Measurements from ENCODE around the gene PPP2R5A.

DNA sequence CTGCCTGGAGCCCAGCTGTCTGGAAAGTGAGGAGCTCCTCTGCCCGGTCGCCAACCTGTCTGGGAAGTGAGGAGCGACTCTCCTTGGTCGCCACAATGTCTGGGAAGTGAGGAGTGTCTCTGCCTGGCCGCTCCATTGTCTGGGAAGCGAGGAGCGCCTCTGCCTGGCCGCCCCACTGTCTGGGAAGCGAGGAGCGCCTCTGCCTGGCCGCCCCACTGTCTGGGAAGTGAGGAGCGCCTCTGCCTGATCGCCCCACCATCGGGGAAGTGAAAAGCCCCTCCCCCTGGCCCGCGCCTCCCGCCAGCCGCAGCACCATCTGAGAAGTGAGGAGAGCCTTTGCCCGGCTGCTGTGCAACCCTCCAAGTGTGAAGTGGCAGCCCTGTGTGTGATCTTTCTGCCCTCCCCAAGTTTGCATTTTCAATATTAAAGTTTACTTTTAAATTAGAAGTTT is 95.1 kb upstream of the PPP2R5A start:
- RRBS, 2 experiments, result no CpG with 5 or more reads among the region's 19 CpGs

GRCh38 chr1:212261468-212261882 is 23.7 kb upstream of the PPP2R5A start:
- RRBS, 2 experiments, result no CpG with 5 or more reads among the region's 2 CpGs

DNA sequence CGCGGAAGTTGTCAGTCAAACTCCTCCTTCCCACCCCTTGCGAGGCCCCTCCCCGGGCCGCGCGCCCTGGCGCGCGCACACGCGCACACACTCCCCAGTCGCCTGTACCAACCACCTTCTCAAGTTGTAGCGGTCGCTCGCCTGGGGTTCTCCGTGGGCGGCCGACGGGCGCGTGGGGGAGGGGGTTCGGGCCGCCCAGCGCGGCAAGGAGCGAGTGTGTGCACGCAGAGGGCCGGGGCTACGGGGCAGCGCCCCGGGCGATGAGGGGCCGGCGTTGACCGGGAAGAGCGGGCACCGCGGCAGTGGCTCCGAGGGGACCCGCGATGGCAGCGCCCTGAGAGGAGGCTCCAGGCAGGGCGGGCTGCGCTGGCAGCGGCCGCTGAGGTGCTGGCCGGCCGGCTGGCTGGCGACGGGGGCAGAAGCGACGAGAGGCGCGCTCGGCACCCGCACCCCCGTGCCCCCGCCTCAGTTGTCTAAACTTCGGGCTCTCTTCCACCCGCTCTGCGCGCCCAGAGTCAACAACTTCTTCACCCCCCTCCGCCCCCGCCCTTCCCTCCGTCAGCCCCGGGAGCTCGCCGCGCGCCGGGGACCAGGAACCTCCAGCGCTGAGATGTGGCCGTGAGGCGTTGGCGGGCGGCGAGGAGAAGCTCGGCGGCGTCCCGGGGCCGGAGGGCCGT is at the start of gene PPP2R5A:
PPP2R5A (plus strand) TSS at position 97 of the 677 bp plus-strand sequence.
- RRBS, 2 experiments, result 1% methylated on average over 10 of the region's 84 CpGs

GRCh38 chr1:212295435-212296306 is 10.5 kb downstream of the PPP2R5A start:
- RRBS, 2 experiments, result no CpG with 5 or more reads among the region's 5 CpGs

GRCh38 chr1:212525458-212525856 is 83.1 kb upstream of the ATF3 start:
- RRBS, 2 experiments, result no CpG with 5 or more reads among the region's 6 CpGs

DNA sequence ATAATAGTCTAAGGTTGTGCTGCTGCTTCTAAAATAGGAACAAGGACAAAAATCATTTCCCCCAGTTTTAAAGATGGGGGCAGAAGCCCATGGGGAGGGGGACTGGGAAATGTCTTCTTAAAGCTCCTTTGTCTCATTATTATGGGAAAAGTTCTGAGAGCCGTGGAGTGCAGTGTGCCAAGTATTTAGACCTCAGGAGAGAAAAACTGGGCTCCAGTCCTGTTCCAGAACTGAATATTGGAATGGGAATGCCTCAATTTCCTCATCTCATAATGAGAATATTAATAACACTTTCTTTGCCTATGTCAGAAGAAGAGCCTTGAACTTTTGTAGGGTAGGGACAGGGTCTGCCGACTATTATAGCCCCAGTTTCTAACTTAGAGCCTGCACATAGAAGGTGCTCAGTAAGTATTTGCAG is 40.9 kb upstream of the ATF3 start:
- RRBS, 2 experiments, result no CpG with 5 or more reads among the region's 2 CpGs

DNA sequence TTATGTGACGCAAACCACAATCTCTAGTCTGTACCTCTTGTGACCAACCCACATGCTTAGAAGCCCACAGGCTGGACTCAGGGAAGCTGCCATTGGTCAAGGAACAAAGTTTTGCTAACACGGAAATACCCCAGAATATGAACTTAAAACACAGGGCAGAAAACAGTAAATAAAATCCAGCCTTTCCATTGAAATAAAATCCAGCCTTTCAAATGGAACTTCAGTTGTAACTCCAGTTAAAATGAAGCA is 21.2 kb upstream of the ATF3 start:
- RRBS, 2 experiments, result no CpG with 5 or more reads among the region's 2 CpGs

- RRBS, 2 experiments, result under 1 to 2% methylated on average over 4 of the region's 38 CpGs
Observed at GRCh38 chr1:212607126-212607911, 1.2 kb upstream of the ATF3 start.

DNA sequence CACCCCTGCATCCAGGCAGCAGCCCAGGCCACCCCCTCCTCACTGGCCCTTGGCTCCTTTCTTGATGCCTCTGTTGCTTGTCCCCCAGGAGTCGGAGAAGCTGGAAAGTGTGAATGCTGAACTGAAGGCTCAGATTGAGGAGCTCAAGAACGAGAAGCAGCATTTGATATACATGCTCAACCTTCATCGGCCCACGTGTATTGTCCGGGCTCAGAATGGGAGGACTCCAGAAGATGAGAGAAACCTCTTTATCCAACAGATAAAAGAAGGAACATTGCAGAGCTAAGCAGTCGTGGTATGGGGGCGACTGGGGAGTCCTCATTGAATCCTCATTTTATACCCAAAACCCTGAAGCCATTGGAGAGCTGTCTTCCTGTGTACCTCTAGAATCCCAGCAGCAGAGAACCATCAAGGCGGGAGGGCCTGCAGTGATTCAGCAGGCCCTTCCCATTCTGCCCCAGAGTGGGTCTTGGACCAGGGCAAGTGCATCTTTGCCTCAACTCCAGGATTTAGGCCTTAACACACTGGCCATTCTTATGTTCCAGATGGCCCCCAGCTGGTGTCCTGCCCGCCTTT is 4.9 kb upstream of the GARIN4 start:
- RRBS, 2 experiments, result no CpG with 5 or more reads among the region's 9 CpGs

DNA sequence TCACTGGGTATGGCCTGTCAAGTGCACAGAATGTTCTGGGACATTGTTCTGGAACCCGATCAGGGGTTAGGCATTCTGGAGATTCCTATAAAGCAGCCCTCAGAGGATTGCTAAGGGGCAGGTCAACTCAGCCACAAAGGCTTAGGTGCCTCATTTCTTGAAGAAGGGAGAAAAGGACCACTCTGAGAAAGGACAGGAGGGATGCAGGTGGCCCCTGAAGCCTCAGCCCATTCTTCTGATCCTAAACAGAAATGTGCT is 14.7 kb downstream of the GARIN4 start:
- RRBS, 2 experiments, result no CpG with 5 or more reads among the region's 1 CpG

DNA sequence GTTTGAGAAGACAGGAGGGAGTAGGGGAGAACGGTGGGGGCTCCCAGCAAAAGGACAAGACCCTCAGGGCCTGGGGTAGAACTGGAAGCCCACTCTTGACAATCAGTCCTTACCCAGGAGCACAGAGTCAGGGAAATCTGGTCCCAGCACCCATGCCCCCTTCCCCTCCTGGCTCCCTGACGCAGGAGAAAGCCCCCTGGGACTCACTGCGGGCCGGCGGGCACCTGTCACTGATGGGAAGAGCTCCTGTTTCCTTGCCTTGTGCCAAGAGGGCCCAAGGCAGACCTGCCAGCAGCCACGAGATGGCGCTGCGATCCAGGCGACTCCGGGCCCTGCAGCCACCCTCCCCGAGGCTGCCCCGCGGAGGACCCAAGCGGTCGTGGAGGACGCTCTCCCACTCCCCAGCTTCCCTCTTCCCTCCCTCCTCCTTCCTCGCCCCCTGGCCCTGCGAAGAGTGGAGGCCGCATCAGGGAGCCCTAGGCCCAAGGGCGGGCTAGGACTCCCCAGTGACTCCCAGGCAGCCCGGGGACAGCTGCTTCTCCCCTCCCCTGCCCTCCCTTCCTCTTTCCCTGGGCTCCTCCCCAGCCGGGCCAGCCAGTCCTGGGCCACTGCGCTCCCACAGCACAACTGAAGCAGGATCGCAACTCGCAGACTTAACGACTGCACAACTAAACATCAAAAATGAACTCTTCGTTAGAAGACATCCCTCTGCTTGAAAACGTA is 34.4 kb downstream of the BATF3 start:
- RRBS, 2 experiments, result under 1 to 1% methylated on average over 1 to 8 of the region's 28 CpGs

DNA sequence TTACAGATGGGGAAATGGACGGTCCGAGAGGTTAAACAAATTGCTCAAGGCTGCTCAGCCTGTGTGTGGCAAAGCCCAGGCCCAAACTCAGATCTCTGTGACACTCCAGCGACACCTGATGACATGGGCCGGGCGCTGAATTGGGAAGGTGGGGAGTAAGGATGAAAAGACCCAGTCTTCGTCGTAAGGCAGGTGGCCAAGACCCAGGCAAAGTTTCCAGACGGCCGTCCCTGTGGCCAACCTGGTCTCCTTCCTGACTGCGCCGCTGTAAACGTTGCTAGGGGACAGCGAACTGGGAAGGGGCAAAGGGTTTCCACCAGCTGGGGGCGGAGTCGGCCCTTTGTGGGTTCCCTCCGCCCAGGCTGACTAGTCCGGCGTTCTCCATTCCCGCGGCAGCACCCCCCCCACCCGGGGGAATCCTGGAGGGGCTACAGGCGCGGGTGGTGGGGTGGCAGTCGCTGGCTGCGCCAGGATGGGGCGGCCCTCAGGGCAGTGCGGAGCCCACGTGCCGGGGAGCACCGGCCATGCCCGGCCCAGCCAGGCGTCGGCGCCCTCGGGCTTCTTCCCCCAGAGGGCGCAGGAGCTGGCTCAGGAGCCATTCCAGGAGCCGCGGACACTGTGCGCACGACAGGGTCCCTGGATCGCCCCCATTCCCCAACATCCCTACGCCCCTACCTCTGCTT is 640 bp downstream of the BATF3 start:
- RRBS, 2 experiments, result 2% methylated on average over 7 of the region's 42 CpGs

DNA sequence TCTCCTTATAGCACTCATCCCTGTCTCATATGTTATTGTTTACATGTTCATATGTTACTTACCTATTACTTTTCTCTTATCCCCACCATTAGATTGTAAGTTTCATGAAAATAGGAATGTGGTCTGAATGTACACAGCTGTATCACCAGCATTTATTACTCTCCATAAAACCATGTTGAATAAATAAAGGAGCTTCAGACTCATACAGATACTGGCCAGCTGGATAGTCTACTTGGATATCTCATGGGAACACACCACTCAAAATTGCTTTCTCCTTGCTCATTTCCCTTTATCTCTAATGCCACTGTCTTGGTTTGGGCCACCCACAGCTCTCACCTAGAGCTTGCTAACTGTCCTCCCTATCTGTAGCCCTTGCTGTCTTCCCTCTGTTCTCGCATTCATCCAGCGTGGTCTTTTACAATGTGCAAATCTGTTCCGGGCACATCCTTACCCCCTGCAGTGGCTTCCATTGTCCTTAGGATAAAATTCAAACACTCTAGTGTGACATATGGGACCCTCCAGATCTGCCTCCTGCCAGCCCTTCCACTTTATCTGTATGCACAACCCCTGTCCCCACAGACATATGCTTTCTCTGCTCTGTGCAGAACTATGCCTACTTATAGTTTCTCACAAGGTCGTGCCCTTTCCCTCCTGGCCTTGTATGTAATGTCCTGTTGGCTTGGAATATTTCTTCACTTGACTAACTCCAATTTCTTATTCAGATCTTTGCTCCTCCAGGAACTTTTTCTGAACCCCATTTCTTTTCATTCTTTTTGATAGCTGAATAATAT is 2.7 kb downstream of the FLVCR1 start:
- RRBS, 2 experiments, result no CpG with 5 or more reads among the region's 4 CpGs

- RRBS, 2 experiments, result no CpG with 5 or more reads among the region's 15 CpGs
Observed at GRCh38 chr1:212915183-212916162, 34.9 kb upstream of the VASH2 start.

GRCh38 chr1:213327272-213327864 is 276.3 kb downstream of the RPS6KC1 start:
- RRBS, 2 experiments, result no CpG with 5 or more reads among the region's 4 CpGs

DNA sequence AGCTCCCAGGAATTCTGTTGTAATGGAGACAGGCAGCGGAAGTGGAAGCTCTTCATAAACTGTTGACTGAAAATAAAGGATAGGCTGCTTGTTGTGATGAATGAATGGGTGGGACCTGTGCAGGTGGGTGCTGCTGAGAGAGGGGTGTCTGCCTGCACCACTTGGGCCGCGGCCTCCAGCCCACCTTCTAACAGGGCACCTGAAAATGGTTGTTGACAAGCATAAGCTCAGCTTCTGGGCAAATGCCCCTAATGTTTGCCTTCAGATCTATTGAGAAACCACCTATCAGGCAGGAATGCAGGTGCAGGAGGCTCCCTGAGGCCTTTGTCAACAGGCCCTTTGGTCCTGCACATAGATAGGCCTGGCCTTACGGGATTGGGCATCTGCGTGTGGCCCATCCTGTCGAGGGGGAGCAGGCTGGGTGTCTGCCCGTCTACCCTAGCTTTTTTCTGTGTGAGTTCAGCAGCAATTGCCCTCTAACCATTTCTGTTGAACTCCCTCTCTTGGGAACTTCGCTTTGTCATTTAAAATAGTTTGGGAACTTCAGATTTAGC is 321.1 kb downstream of the RPS6KC1 start:
- RRBS, 2 experiments, result no CpG with 5 or more reads among the region's 8 CpGs

DNA sequence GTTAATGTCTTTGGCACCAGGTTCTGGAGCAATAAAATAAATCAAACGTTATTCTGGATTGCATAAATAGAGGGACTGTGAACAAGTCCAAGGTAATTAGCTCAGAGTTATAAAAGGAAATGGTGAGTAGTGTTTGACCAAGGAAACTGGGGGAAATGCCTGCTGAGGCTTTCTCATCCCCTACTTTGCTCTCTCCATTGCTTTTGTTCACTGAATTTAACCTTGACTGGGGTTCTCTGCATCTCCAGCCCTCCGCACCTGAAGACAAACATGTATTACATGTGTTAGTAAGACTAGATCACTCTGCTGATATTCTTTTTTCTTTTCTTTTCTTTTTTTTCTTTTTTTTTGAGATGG is 329.2 kb upstream of the PROX1 start:
- RRBS, 2 experiments, result no CpG with 5 or more reads among the region's 2 CpGs

DNA sequence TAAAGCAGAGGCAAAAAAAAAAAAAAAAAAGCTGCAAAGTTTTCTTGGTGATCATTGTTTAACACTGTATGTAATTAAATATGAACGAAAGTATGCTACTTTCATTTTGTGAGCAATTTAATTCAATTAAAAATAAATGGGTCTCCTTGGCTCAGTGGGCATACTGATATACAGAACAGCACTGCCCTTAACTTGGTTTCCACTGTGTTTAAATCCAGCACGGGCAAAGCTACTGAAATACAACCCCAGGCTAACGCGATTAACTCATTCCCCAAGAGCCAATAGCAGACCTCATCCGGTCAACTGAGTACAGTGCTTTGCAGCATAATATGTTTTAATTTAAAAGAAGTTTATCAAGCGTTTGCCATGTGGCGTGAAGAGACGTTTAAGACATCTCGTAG is 118.5 kb downstream of the PROX1 start:
- RRBS, 2 experiments, result no CpG with 5 or more reads among the region's 9 CpGs

DNA sequence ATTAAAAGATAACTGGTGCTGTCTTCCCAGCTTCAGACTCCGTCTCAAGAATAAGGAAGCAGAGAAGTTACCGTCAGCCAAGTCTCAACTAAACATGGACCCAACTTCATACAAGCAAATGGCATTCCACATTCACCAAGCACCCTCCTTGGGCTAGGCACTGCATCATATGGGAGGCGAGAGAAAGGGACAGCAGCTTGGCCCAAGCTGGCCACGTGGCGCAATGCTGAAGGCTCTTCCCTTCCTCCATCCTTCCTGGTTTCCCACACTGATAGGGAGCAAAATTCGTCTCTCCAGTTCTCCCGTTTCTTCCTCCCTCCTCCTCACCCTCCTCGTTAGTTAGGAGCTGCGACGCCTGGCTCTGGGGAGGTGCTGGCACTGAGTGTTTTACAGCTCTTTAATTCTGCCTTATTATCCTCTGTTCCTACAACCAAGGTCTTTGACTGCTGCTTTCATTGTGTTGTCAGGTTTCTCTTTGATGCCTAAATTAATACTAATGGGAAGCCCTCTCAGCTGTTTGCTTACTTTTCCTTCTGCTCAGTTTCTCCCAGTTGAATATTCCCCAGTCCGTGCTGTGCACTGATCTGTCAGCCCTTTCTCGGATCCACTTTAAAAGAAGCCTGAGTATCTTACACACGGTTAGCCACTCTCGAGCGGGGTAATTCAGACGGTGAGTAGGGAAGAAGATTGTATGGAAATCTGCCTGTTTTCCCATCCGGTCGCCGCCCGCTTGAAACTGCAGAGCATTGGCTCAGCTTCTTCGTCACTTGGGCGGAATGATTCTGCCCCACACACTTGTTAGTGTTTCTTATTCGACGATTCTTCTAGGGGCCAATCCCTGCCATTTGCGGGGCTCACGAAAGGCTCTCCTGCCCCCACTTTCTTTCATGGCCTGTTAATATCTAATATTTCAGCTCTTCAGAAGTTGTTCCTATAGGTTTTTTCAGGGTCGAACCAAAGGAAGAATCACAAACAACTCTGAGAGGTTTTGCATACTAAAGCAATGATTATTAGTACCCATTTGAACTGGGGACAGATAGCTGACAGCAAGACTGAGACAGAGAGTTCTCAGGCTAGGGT is 56.1 kb upstream of the SMYD2 start:
- RRBS, 2 experiments, result no CpG with 5 or more reads among the region's 27 CpGs